Gallbladder (tissue), 1 donor: Measurements from ENCODE around the gene CDKN1B.

- PRO-cap = no peak
Measured at GRCh38 chr12:11164123-11164467, 6.9 kb upstream of the SMIM10L1 start.

DNA sequence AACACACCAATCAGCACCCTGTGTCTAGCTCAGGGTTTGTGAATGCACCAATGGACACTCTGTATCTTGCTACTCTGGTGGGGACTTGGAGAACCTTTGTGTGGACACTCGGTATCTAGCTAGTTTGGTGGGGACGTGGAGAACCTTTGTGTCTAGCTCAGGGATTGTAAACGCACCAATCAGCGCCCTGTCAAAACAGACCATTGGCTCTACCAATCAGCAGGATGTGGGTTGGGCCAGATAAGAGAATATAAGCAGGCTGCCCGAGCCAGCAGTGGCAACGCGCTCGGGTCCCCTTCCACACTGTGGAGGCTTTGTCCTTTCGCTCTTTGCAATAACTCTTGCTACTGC lies 101.7 kb upstream of the ETV6 start:
- PRO-cap = no peak

DNA sequence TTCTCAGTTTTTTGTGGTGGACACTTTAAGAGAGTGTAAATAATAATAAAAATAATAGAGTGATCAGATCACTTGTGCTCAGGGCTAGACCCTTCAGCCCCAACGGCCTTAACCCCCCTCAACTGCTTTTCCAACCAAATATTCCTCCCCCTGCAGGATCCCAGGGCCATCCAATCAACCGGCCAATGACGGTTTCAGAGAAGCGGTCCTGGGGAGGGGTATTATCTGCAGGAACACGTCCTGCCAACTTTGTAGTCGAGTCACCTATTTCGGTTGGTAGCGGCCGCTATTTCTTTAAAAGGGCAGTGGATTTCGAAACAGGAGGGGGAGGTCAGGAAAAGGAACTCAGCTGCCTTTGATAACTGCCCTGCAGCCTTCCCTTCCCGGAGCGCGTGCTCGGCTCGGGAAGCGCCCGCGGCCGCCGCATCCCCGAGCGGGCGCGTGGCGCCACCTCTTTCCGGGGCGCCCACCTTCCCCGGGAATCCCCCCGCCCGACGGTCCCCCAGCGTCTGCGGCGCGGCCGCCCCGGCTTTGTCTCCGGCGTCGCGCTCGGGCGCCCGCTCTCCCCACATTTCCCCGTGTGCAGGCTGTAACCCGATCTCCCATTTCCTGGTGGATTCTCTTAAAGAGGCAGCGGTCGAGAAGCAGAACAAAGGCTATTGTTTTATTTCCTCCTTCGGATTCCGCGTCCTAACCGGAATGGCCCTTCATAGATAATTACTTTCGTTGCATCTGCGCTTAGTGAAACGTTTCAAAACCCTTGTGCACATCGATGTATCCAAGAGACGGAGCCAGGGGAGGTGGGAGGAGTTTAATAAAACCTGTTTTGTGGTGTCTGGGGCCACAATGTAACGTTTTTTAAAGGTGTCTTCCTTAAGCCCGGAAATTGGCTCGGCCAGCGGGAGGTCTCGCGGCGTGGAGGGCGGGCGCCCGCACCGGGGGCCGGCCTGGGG lies 662 bp upstream of the ETV6 start:
- PRO-cap = unidirectional peak, plus-strand start at position 387 of the sequence; bidirectional peak, plus-strand start at position 534 of the sequence, minus-strand start at position 574 of the sequence

DNA sequence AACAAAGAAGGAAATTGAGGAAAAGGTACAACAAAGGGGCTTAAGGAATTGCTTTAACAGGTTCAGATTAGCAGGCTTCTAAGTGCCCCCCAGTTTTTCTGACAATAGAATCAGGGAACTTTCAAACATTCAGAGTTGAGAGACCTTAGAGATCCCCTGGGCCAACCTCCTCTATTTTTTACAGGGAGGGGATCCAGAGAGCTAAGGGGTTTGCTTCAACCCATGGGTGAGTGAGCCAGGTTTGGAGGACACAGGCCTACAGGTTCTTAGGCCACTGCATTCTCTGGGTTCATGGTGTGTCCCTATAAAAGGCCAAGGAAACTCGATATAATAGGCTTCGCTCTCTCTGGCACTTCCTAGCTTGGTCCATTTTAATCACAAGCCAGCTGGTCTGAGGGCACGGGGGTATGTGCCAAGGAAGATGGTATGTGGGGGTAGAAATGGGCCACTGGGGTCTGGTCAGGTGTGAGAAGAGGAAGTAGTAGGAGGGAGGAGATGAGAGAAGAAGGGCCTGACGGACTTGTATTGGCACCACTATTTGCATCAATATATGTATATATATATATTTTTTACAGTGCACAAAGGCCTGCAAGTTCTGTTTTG lies 4.8 kb downstream of the ETV6 start:
- PRO-cap = no peak

DNA sequence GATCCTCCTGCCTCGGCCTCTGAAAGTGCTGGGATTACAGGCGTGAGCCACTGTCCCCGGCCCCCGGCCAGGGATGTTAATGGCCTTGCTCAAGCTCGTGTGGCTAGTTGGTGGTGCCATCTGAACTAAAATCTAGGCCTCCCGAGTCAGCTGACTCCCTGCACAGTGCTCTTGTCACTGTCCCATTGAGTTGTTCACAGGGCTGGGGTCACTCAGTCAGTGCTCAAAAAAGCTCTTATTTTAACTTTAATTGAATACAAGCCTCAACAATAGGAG lies 8.9 kb downstream of the ETV6 start:
- PRO-cap = no peak

DNA sequence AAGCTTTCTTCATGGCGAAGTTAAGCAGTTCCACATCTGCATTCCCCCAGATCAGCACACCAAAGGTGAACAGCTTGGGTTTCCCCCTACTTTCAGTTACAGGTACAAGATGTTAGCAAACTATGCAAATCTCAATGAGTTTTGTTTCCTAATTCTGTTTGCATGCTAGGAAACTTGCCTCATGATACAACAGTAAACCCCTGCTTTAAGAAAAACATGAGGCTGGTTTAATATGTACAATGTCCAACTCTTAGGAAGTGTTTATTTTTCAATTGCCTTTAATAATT lies 131.4 kb downstream of the ETV6 start:
- PRO-cap = no peak

DNA sequence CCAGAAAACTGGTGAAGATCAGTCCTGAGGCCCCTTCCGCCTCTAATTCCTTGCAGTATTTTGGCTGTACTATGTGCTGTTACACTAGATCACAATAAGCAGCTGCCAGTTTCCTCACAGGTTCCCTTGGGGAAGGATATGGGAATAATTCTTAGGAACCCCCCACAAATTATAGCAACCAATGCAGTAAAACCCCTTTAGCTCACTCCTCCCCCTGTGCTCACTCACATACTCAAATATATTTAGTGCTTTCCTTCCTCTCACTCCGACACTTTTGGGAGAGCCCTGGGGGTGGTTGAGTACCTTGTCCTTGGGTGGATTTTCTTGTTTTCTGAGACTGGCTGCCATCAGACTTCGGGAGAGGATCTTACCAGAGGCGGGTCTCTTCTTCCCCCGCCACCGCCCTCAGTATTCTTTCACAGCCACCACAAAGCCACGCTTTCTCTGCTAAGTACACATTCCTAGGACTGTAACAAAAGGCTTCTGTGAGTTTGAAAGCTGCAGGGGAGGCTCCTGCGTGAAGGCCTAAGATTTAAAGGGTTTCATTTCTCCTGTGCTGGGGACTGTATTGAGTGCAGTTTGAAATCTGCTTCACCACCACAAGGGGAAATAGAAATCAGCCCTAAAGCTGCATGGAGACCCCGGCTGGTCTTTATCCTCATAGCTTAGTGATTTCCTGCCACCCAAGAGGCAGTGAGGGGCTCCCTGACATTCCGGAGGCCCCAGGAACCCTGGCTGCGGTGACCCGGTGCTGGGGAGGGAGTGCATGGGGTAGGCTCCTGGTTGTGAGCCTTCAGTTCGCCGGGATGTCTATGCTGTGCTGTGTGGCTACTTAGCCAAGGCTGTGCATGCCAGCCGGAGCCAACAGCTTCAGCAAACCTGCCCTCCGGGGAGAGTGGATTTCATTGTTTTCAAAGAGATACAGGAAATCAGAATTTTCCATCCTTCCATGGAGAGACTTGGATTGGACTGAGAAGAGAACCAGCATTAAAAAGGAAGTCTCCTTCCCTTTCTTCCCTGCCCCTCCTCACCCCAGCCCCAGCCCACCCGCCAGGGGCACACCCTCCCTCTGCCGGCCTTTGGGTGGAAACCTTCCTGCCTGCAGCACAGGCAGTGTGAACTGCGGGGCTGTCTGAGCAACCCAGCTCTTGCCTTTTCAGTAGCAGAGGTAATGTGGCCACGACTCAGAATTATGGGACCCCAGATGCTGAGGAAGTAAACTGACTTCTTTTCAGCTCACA lies 163.2 kb downstream of the ETV6 start:
- PRO-cap = unidirectional peak, plus-strand start at position 271 of the sequence; unidirectional peak, plus-strand start at position 1,113 of the sequence

GRCh38 chr12:11884997-11886349 lies 185.3 kb upstream of the BCL2L14 start:
- PRO-cap = no peak

DNA sequence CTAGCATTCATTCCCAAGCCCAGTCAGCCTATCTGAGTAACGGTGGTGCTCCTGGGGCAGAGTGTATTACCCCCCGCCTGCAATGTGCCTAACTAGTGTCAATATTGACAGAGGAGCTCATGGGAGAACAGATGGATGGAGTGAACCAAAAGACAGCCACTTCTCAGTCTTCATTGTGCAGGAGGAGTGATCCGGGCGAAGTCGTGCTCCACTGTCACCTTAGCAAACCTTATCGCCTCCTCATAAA lies 126.8 kb upstream of the BCL2L14 start:
- PRO-cap = no peak

DNA sequence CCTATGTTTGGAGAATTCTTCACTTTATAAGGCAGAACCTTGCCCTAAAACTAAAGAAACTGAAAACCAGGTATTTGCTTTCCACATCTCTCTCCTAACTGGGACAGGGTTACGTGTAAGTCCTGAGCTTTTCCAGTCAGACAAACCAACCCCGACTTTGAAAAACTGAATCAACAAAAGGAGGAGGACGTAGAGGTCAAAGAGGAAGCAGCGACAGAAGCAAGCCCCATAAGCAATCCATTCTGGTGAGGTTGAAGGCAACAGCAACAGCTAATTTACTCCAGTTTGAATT lies 47.2 kb downstream of the LRP6 start:
- PRO-cap = no peak

- PRO-cap = no peak
Measured at GRCh38 chr12:12440195-12441203, 83.6 kb downstream of the BORCS5 start.

GRCh38 chr12:12488032-12488482 lies 74.6 kb downstream of the DUSP16 start:
- PRO-cap = no peak

DNA sequence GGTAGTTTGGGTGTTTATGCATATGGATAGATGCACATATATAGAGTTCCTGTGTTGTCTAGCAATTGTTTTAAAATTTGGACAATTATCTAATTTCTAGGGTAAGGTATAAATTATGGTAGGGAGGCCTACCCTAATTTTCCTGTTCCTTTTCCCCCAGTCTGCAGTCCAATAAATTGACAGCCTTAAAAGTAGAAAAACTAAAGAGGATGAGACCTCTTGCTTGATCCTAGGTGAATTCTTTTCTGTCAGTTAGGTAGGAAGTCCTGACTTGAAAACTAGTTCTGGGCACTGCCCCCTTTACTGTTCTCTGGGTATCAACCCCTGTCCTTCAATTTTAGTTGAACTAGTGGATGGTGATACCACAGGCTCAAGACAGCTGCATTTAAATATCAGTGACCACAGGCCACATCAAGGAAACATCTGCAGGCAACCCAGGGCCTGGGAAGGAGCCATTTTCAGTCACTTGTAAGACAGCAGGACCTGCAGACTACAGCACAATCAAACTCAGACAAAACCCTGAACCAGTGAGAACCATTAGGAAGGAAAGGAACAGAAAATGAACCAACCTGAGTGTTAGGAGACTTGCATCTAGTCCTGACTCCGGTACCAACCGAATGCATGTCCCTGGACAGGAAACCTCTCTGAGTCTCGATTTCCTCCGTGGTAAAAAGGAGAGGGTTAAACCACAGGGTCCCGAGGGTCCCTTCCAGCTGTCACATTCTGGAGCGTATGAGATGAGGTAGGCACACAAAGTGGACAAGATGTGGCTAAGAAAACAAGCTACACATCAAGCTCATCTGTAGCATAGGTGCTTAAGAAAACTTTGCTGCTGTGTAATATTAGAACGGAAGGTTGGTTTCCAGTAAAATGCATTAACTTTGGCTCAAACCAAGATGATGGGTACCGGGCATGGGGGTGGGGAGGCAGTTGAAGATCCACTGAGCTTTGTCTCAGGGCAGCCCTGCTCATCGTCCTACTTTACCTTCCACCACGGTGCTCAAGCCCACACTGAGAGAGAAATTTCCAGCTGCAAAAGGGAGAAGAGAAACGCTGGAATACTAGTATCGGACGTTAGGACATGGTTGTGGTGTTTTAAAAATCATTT lies 1.7 kb upstream of the CDKN1B start:
- PRO-cap = bidirectional peak, plus-strand start at position 340 of the sequence, minus-strand start at position 247 of the sequence

GRCh38 chr12:12717284-12717892 lies at the start of gene CDKN1B:
CDKN1B (plus strand) TSS chr12:12717368.
- PRO-cap = bidirectional peak, plus-strand start at chr12:12717369, minus-strand start at chr12:12717102

GRCh38 chr12:12786426-12786605 lies 857 bp downstream of the APOLD1 start:
- PRO-cap = no peak

DNA sequence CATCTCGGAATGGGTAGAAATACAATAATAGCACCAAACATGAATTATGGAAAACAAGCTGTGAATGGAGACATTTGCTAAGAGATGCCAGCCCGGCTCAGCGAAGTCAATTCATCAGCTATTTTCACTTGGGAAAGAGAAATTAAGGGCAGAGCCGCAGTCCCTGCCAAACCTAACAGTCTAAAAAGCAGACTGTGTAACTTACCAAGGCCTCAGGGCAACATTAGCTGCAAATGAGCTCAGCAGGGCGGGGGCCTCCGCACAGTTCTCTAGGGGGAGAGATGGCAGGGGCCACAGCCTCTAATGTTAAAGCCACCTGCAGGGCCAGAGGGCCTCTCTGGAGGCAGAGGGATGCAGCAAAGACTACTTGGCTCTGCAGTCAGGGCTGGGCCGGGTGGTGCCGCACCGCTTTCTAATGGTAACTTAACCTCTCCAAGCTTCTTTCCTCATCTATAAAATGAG lies 13.6 kb upstream of the GPRC5A start:
- PRO-cap = no peak

GRCh38 chr12:12974964-12975587 lies 23.1 kb upstream of the GPRC5D start:
- PRO-cap = no peak

DNA sequence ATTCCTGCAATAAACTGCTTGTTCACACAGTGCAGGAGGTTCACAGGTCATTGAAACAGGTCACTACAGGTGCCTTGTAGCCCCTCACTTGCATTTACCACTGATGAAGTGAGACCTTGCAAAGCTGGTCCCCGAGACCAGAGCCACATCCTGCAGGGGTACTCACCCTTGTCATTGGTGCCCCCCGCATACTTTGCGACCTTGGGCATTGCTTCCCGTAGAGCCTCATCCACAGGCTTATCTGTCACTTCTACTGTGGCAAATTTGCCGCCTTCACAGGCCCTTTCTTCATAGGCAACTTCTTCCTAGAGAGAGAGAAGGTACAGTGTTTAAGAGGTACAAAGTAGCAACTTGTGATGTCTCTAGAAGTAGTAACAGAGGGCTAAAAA lies 11.0 kb downstream of the HEBP1 start:
- PRO-cap = no peak

- PRO-cap = no peak
Measured at GRCh38 chr12:13000604-13000969, 522 bp upstream of the HEBP1 start.

DNA sequence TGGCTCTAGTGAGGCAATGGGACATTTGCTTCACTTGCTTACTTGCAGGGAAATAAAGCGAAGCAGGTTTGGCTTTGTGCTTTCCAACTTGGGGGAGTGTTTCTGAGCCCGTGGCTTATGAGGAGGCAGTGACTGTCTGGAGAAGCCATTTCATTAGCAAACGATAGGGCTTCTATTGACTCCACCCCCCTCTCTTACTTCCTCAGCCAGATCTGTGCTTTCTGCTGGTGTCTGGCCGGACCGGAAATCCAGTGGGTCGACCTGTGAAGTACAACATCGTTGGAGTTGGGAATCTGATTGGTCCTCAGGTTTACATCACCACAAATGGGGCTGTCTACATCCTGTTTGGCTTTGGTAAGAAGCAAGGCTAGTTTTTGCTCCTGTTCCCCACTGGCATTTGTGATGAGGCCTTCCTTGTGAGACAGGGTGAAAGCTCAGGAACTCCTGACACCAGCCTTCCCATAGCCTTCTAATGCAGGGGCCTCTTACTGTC lies 22.3 kb downstream of the FAM234B start:
- PRO-cap = no peak